Islet of Langerhans (tissue), 1 donor: ENCODE measurements around a stretch of chr6.

DNA sequence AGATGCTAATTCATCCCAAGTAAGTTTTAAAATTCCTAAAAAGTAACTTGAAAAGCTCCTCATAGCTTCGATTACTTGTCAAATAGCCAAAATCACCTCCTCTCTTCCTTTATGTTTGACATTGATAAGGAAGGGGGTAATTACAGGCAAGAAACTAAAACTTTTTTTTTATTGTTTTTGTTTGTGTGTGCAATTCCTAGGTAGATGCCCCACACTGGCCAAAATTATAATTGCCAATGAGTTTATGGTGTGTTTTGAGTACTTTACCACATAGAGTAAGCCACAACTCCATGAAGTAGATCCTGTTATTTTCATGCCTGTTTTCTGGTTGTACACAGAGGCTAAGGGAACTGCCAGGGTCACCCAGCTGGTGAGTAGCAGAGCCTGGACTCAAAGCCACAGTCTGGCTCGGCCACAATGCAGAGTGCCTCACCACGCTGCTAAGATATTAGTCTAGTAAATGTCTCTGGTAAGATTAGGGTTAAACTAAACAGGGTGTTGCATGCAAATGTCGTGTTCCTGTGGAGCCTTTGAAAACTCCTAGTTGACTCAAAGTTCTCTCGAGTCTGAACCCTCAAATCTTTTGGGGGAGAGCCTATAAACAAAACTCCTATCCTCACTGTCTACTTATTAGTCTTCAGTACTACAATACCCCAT, 3.9 kb downstream of the DUSP22 start:
- RRBS: no CpG with 5 or more reads among the region's 5 CpGs

DNA sequence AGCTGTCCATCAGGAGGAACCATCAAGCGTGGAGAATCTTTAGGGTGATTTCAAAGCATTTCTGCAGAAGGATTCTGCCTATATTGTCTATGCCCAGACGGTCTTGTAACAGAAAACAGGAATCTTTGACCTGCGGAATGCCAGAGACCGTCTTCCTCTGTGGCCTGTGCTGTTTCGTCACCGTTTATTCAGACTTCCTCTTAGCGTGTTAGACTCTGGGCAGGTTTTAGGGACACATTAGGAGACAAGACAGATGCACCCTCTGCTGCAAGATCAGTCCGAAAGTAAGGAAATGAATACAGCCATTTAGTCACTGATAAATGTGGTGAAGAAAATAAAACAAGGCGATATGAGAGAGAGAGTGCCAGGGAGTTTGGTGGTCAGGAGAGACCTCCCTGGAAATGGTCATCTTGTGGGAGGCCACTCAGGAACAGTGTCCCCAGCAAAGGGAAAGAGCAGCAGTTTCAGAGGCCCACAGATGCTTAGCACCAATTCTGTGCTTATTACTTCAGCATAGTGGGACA, 6.4 kb downstream of the DUSP22 start:
- RRBS: no CpG with 5 or more reads among the region's 9 CpGs

DNA sequence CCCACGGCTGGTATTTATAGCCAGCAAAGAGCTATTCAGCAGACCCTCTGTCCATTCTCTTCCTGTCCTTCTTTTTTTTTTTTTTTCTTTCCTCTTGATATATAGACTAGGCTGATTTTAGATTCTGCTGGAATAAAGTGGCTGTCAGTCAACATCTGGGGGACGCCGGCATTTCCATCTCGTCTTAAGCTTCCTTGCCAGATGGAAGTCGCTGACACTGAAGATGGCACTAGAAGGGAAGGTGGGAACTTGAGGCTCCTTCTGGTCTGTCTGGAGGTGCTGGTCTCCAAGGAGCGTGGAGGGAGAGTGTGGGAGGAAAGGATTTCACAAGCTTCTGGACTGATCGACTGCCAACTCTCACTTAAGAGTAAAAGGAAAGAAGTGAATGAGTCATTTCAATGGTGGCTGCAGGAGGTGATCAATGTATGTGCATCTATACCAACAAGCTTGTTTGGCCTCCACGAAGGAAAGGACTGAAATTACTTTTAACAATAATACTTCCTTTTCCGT, 40.3 kb downstream of the DUSP22 start:
- RRBS: no CpG with 5 or more reads among the region's 9 CpGs

DNA sequence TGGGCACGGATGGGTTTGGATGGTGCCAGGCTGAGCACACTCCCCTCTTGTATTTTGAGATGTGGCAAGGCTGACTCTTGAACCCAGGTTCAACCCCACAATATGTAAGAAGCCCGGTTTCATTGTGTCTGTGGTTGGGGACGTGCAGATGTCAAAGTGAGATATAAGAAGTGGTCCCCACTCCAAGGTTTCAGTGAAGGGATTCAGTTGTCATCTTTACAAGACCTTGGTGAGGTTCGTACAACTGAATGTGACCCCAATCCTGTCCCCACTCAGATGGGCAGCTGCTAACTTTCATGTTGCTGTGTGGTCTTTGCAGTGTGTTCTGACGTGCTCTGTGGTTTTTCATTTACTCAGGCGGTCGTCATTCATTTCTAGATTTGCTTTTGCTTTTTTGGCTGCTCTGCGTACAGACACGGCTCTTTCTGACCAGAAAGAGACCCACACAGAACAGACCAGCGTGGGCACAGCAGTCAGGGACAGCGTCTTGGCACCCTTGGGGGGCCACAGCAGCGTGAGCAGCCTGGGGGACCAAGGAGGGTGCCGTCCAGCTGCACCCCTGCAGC, 49.6 kb upstream of the IRF4 start:
- RRBS: no CpG with 5 or more reads among the region's 13 CpGs

GRCh38 chr6:392456-393527, 1.2 kb downstream of the IRF4 start:
- RRBS: 4% methylated on average over 41 of the region's 126 CpGs

DNA sequence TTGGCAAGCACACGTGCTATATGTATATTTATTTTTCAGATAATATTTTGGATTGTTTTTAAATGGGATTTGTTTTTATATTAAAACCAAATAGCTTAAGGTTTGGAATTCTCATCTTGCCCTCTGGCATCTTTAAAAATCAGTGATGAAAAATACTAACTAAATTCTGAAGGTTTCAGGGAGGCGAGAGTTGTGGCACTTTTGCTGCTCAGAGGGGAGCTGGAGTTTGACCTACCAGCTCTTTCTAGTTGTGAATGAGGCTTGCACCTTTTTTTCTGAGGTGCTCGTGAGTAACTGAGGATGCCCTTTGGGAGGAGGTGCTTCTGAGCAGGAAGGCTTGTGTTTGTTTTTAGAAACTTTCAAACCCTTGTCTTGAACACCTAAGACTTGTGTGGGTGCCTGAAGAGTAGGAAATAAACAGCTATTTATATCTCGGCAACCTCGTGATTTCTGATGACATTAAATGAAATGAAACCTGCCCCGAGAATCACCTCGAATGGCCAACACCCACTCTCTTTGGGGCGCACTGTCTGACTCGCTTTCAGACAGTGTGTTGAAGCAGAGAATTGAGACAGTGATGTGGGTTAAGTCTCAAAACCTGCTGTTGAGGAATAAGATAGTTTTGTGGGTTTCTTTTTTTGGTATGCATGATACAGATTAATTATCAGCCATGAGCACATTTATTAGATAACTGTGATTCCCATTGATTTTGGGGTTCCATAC, 8.2 kb downstream of the IRF4 start:
- RRBS: no CpG with 5 or more reads among the region's 9 CpGs

- RRBS: no CpG with 5 or more reads among the region's 5 CpGs
Measured at GRCh38 chr6:491294-491662, 99.7 kb downstream of the IRF4 start.

DNA sequence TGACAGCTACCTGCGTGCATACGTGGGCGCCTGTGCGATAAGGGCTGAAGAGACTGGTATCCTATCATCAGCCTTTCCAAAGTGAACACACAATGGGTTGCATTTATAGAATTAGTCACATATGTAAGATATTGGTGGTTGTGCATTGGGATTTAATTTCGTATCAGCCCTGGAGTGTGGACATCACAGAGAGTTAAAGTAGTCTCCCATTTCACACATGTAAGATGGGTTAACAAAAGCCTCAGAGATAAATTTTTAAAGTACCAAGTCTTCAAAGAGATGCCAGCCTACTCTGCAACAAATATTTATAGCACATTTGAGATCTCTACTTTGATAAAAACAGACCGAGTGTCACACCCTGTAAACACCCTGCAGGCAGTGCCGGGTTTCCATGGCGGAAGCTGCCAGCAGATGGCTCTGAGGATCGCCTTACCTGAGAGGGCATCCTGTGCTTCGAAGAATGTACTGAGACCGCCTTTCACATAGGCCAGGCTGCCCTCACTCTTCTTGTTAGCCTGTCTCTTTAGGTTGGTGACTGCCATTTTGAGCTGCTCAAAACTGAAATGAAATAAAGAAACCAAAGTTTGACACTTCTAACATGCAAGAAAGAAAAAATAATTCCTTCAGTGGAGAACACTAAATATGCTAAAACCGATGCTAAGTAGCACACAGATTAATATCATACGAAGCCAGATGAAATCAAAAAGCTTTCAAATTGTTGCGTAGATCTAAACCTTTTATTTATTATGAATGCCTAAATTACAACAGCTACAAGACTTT, 39.4 kb downstream of the HUS1B start:
- RRBS: no CpG with 5 or more reads among the region's 14 CpGs

GRCh38 chr6:837246-837937, 144.5 kb upstream of the EXOC2 start:
- RRBS: no CpG with 5 or more reads among the region's 4 CpGs

- RRBS: no CpG with 5 or more reads among the region's 12 CpGs
Measured at GRCh38 chr6:1038992-1039562, 272.8 kb upstream of the FOXQ1 start.

GRCh38 chr6:1390449-1390814, 1.1 kb downstream of the FOXF2 start:
- RRBS: 4% methylated on average over 16 of the region's 46 CpGs

DNA sequence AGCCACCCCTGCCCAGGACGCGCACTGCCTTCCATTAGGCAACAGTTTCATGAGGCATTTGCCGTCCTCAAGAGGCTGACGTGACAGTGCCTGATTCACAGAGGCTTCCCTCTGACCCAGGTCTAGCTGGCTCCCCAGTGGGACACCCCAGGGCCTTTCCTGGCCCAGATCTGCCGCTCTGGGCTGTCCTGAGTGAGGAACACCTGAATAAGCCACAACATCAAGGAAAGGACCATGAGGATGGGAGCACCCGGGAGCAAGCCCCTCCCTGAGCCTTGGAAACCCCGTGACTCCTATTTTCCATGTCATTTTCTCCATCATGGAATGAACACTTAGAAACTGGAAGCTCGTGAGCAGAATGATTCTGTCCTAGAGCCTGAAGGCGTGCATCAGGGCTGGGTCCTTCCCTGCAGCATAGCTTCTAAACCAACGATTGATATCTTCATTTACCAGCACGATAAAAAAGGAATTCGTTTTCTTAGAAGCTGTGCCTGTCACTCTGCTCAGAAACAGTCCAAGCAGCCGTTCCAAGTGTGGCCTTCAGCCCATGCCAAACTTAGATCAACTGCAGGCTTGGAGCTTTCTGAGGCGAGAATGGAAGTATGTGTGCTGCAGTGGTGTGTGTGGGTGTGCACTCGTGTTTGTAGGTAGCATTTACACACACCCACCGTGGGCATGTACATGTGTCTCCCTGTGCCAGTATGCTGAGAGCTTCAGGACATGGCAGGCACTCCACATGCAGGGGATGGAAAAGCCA, 83.2 kb upstream of the FOXC1 start:
- RRBS: no CpG with 5 or more reads among the region's 16 CpGs

DNA sequence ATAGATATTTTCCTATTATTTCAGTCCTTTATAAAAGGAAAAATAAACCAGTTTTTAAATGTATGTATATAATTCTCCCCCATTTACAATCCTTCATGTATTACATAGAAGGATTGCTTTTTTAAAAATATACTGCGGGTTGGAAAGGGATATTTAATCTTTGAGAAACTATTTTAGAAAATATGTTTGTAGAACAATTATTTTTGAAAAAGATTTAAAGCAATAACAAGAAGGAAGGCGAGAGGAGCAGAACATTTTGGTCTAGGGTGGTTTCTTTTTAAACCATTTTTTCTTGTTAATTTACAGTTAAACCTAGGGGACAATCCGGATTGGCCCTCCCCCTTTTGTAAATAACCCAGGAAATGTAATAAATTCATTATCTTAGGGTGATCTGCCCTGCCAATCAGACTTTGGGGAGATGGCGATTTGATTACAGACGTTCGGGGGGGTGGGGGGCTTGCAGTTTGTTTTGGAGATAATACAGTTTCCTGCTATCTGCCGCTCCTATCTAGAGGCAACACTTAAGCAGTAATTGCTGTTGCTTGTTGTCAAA, 3.6 kb downstream of the FOXC1 start:
- RRBS: no CpG with 5 or more reads among the region's 7 CpGs

GRCh38 chr6:1619475-1620434, 10.0 kb downstream of the FOXC1 start:
- RRBS: 16% methylated on average over 35 of the region's 92 CpGs

DNA sequence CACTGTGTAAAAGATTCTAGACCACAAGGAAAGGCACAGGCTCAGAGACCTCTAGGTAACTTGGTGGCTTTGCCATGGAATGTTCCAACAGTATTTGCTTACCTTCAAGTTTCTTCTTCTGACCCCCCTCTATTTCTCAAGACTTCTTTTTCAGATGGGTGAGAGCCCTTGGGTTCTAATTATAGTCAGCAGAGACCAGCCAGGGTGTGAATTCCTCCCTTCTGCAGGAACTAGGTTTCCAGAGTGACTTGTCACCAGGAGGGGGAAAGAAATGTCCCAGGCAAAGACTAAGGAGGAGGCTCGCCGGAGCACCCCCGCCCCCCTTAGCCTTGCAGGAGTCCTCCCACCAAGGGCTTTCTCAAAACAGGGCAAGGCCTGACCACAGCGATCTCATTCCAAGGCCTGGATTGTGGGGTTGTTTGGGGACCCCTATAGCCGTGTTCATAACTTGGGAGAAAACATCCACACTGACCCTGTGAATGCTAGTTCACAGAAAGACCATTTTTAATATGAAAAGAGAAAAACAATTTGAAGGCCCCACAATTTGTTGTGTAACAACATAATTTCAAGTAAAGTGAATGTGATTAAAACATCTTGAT, 13.7 kb downstream of the FOXC1 start:
- RRBS: no CpG with 5 or more reads among the region's 5 CpGs

- RRBS: no CpG with 5 or more reads among the region's 7 CpGs
Measured at GRCh38 chr6:1678058-1678747, 68.5 kb downstream of the FOXC1 start.

DNA sequence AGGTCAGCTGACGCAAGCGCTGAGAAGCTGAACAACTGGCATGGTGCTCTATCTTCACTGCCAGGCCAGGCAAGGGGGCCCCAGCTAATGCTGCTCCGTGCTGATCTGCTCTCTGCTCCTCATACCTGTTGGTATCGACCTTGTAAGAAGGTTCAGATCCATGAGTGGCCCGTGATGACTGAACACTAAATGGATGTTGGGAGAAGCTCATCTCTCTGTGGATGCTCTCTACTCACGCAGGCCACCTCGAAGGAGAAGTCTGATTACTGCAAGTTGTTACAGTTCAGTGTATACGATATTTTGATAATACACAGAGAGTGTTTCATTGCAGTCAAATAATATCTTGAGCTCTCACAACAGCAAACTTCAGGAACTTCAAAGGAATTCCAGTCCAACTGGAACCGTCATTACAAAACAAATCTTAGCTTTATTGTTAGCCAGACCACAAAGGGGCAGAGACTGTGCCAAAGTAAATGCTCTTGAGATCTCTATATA, 69.7 kb downstream of the FOXC1 start:
- RRBS: no CpG with 5 or more reads among the region's 9 CpGs

DNA sequence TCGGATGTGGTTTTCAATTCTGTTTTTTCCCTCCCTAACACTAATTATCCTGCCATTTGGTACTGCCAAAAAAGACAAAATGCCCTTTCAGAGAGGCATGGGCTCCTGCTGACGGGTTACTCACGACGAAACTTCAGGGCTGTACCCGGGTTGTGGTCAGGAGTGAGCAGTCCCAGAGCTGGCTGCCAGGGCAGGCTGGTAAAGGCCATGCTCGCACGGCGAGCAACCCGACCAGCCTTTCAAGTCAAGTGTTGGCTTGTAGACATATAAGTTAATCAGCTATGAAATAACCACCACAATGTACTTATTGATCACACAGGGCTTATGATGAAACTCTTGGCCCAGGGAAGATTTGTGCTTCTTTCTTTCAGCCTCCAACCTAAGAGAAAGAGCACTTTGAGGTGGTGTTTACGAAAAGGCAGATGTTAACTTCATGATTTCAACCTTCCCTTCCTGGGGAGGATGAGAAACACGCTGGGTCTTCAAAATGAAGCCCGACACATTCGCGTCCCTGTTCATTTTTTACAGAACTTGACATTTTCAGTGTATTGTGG, 152.6 kb downstream of the FOXC1 start:
- RRBS: no CpG with 5 or more reads among the region's 14 CpGs

GRCh38 chr6:1778585-1778995, 168.9 kb downstream of the FOXC1 start:
- RRBS: no CpG with 5 or more reads among the region's 9 CpGs

DNA sequence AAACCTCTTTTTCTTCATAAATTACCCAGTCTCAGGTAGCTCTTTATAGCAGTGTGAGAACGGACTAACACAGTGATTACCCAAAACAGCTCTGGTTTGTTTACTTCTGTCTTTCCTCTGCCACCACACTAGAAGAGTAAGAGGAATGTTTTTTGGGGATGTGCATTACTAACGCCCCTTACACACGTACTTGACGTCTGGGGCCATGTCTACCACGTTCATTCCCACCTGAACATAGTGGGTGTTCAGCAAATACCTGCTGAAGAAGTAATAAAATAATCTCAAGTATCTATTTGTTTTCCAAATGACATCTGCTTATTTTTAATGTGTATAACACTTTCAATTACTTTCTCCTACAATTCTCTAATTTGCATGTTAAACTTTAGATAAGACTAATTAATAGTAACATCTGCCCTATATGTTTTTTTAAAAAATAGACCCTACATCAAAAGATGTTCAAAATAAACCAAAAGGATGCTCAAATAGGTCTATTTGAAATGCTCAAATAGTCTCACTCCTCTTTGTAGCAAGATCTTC, 34.2 kb downstream of the GMDS start:
- RRBS: no CpG with 5 or more reads among the region's 5 CpGs